Umbilical cord (tissue), 2 donors: ENCODE data around the genes SLC25A23, TNFSF14, TRIP10, MBD3L4 and TEX45.

- RAMPAGE, long total RNA = no peak
These were observed 35.8 kb downstream of the MLLT1 start for GRCh38 chr19:6244041-6244305.

GRCh38 chr19:6273727-6274354 lies 5.9 kb downstream of the MLLT1 start:
- RAMPAGE, long total RNA = no peak

GRCh38 chr19:6393857-6394242 lies 886 bp upstream of the GTF2F1 start:
- RAMPAGE, long total RNA = no peak

GRCh38 chr19:6458622-6459440 lies 761 bp downstream of the SLC25A23 start:
- RAMPAGE, long total RNA = no peak

DNA sequence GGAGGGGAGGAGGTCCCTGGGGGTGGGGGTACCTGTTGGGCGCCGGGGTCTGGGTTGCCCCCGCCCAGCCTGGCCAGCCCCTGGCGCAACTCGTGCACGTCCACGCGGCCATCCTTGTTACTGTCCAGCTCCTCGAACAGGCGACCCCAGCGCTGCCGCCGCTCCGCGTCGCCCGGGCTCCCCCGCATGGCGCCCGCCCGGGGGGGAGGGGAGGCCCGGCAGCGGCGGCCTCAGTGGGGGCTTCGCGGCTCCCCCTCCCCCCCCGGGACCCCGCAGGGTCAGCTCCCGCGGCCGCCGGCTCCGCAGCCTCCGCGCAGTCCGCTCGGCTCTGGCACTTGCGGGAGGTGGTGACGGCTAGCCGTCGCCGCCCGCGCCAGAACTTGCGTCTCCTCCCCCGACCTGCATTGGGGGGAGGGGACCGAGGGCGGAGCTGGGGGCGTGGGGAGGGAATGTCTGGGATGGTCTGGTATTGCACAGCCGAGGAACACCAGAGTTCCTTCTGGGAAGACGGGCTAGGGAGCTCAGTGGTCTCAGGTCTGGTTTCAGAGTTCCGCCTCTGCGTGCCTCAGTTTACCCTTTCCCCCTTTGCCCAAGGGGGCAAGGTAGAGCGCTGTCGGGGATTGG lies at the start of gene SLC25A23:
SLC25A23 (minus strand) TSS at position 352 of the 624 bp plus-strand sequence.
- RAMPAGE, long total RNA = no peak

- RAMPAGE, long total RNA = no peak
These were observed at the start of gene TNFSF14 for GRCh38 chr19:6669950-6670534. TSS of gene TNFSF14 (minus strand) at chr19:6670160.

- RAMPAGE, long total RNA = start-site peak on the minus strand at chr19:6678372-6678454, 14 and 10 reads in 2 replicates
These were observed 8.1 kb upstream of the TNFSF14 start for GRCh38 chr19:6677610-6678878.

DNA sequence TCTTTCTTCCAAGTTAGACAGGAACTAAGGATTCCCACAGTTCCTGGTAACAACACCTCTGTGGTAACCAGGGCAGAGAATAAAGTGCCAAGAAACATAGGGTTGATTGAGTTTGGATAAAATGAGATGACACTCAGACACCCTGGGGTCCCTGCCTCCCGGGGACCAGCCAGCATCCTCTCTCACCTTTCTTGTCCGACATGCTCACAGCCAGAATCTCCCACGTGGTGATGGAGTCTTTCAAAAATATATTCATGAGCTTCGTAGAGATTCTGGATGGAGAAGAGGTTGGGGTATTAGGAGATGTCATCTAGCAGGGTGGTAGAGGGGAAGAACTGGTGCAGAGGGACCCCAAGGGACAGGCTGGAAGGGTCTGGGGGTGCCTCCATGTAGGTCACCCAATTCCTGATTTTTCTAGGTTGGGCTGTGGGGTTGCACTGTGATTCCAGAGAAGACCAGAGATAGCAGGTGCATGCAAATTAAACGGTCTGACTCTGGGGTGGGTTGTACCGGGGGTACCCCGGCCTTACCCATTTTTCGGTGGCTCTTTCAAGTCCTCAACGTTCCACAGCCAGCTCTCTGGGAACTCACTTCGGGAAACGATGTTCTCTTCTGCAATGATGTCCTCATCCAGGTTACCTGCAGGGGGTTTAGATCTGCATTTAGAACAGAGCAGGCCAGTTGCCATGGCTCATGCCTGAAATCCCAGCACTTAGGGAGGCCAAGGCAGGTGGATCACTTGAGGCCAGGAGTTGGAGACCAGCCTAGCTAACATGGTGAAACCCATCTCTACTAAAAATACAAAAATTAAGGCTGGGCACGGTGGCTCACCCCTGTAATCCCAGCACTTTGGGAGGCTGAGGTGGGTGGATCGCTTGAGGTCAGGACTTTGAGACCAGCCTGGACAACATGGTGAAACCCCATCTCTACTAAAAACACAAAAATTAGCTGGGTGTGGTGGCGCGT lies 18.2 kb downstream of the C3 start:
- RAMPAGE, long total RNA = no peak

DNA sequence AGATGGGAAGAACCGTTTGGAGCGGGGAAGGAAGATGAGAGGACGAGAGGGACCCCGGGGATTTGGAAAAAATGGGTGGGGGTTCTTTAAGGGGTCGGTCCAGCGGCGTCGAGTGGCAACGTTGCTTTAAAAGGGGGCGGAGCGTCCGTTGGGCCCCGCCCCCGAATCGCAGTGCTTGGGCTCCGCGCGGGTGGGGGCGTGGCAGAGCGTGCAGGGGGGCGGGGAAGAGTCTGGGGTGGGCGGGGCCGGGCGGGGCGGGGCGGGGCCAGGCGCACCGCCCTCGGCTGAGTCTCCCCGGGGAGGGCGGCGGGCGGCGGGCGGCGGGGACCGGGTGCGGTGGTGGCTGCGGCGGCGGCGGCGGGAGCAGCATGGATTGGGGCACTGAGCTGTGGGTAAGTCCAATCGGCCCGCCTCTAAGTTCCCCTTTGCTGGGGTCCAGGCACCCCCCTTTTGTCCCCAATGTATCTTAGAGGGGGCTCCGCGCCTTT lies at the start of gene TRIP10:
TRIP10 (plus strand) TSS at position 287 of the 488 bp plus-strand sequence.
- RAMPAGE, long total RNA = no peak

- RAMPAGE, long total RNA = no peak
These were observed 23.5 kb downstream of the MBD3L2B start for GRCh38 chr19:6997679-6998125.

GRCh38 chr19:7040037-7040398 lies at the start of gene MBD3L4:
TSS of gene MBD3L4 (minus strand) at chr19:7040179.
- RAMPAGE, long total RNA = no peak

- RAMPAGE, long total RNA = no peak
These were observed 100.9 kb downstream of the ZNF557 start for GRCh38 chr19:7170375-7170836.

- RAMPAGE, long total RNA = no peak
These were observed 26.9 kb downstream of the INSR start for GRCh38 chr19:7267128-7267916.

DNA sequence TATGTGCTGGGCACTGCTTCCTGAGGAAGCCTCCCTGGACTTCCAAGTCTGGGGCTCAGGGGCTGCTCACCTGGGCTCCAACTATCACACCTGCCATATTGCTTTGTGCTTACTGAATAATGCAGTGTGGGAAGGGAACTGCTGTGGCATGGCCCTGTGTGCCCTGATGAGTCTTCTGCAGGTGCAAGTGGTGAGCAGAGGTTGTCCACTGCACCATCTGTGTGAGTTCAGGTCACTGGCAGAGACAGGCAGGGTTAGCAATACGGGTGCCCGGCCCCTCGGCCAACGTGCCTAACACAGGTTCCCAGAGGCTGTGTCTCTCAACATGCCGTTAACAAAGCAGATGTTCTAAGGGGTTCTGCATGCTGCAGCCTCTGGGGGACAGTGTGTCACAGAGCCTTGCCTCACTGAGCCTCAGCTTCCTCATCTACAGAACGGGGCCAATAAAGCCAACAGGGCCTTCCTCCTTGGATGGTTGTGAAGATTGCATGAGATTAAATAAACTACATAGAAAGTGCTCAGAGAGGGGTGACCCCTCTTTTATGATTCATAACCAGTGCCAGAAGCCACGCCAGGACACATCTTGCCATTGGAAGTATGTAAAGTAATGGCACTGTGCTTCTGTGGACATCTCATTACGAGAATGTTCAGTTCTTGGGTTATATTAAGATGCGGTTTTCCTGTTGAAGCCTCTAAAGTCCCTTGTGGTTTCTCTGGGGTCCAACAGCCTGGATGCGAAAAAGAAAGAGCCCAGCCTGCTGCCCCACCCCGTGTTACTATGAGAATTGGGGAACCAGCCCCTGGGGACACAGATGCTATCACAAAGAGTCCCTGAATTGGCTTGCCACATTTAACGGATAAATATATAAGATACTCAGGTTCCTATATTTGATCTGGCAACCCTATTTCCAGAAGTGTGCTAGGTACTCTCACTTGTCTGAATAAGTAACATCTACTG lies 11.2 kb upstream of the ARHGEF18 start:
- RAMPAGE, long total RNA = no peak

- RAMPAGE, long total RNA = no peak
These were observed 5.8 kb downstream of the PEX11G start for GRCh38 chr19:7482735-7483684.

- RAMPAGE, long total RNA = no peak
These were observed at the start of gene TEX45 for GRCh38 chr19:7497352-7497719. TSS of gene TEX45 (plus strand) at chr19:7497548.

GRCh38 chr19:7516281-7516547 lies 311 bp downstream of the ZNF358 start:
- RAMPAGE, long total RNA = no peak

- RAMPAGE, long total RNA = no peak
These were observed 13.9 kb downstream of the XAB2 start for GRCh38 chr19:7615554-7615764.

- RAMPAGE, long total RNA = no peak
These were observed 6.3 kb downstream of the XAB2 start for GRCh38 chr19:7623058-7623388.

DNA sequence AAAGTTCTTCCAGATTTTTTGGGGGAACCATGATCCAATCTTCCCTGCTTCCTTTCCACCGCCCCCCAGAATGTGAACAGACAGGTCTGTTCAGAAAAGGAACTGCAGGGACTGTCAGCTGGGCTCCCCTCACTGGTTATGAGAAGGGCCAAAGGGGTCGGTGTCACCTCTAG lies 4.6 kb downstream of the TRAPPC5 start:
- RAMPAGE, long total RNA = no peak